OVCAR3 (cell line): ENCODE measurements around a stretch of chr1.

DNA sequence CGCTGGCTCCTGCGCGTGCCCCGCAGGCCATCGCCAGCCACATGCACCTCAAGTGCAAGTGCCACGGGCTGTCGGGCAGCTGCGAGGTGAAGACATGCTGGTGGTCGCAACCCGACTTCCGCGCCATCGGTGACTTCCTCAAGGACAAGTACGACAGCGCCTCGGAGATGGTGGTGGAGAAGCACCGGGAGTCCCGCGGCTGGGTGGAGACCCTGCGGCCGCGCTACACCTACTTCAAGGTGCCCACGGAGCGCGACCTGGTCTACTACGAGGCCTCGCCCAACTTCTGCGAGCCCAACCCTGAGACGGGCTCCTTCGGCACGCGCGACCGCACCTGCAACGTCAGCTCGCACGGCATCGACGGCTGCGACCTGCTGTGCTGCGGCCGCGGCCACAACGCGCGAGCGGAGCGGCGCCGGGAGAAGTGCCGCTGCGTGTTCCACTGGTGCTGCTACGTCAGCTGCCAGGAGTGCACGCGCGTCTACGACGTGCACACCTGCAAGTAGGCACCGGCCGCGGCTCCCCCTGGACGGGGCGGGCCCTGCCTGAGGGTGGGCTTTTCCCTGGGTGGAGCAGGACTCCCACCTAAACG is 23.5 kb upstream of the ARF1 start:
- RRBS, result 6% methylated on average over 8 of the region's 64 CpGs

DNA sequence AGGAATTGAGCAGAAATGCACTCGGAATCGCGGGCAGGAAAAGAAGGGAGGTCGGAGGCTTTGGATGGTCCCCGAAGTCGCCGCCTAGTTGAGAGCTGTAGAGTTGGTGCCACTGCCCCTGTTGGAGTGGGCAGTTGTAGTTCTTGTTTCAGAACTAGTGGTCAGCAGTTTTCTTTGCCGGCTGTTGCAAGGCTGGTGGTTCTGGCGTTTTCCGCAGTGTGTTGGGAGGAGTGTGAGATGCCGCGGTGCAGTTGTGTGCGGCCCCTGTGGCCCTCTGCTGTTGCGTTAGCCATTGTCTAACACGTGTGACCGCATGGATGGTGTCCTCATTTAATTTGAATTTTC is 1.3 kb downstream of the ARF1 start:
- RRBS, result no CpG with 5 or more reads among the region's 16 CpGs

- RRBS, result no CpG with 5 or more reads among the region's 21 CpGs
Observed at GRCh38 chr1:228097828-228098341, 5.2 kb downstream of the C1orf35 start.

- RRBS, result no CpG with 5 or more reads among the region's 7 CpGs
Observed at GRCh38 chr1:228105285-228105806, 2.2 kb upstream of the C1orf35 start.

GRCh38 chr1:228140909-228141543 is 947 bp downstream of the GUK1 start:
- RRBS, result 28% methylated on average over 9 of the region's 23 CpGs

GRCh38 chr1:228147132-228147844 is 2.4 kb upstream of the GJC2 start:
- RRBS, result no CpG with 5 or more reads among the region's 22 CpGs

- RRBS, result no CpG with 5 or more reads among the region's 6 CpGs
Observed at GRCh38 chr1:228197271-228198173, 10.3 kb upstream of the OBSCN start.

DNA sequence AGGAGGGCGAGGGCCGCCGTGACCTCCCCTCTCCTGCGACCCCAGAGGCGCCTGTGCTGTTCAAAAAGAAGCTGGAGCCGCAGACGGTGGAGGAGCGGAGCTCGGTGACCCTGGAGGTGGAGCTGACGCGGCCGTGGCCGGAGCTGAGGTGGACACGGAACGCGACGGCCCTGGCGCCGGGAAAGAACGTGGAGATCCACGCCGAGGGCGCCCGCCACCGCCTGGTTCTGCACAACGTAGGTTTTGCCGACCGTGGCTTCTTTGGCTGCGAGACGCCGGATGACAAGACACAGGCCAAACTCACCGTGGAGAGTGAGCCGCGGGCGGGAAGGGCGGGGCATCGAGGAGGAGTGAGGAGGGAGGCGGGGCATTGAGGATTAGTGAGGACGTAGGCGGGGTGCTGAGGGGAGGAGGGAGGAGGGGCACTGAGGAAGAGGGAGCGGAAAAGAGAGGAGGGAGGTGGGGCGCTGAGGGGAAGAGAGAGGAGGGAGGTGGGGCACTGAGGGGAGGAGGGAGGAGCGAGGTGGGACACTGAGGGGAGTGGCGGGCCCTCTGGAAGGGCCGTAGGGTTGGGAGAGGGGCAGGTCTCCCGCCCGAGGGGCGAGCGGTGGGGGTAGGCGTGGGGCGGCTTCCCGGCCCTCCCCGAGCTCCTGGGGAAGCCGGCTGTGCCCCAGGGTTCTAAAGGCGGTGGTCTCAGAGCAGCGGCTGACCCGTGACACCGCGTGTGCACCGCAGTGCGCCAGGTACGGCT is 68.0 kb downstream of the OBSCN start:
- RRBS, result 59% methylated on average over 16 of the region's 62 CpGs

GRCh38 chr1:228291823-228292302 is 84.0 kb downstream of the OBSCN start:
- RRBS, result 98% methylated on average over 1 of the region's 10 CpGs

- RRBS, result no CpG with 5 or more reads among the region's 19 CpGs
Observed at GRCh38 chr1:228400725-228401467, 5.7 kb downstream of the TRIM11 start.

GRCh38 chr1:228472620-228473140 is 14.5 kb upstream of the RNF187 start:
- RRBS, result no CpG with 5 or more reads among the region's 8 CpGs

DNA sequence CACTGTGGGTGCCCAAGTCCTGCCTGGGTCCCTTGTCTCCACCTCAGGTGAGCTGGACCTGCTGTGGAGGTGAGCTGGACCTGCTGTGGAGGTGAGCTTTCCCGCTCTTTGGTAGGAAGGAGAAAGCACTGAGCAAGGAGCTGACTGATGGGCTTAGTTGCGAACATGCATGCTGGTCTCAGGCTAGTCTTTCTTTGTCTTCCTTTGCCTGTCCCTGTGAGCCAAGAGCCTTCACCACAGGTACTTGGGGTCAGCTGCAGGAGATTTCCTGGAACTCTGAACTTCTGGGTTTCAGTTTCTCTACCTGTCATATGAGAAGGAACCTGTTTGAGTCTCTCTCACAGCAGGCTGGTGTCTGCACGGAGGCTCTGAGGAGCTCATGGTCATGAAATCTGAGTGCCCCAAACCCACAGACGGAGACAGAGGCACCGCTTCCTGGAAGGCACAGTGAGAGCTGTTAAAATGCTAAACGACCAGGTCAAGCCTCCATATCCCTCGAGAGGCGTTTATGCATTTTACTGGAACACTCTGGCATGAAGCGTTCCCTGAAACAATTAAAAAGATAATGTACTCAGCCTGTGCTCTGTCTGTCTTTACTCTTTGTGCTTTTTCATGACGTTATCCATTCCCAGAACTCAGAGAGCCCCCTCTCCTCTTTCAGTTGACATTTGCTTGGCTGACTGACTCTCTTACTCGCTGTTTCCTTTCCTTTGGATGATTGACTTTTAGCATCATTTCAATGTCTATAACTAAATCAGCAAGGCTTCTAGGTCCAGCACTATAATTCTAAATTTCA is 69.6 kb downstream of the RHOU start:
- RRBS, result no CpG with 5 or more reads among the region's 11 CpGs

GRCh38 chr1:228810055-228810774 is 74.9 kb downstream of the RHOU start:
- RRBS, result no CpG with 5 or more reads among the region's 5 CpGs

DNA sequence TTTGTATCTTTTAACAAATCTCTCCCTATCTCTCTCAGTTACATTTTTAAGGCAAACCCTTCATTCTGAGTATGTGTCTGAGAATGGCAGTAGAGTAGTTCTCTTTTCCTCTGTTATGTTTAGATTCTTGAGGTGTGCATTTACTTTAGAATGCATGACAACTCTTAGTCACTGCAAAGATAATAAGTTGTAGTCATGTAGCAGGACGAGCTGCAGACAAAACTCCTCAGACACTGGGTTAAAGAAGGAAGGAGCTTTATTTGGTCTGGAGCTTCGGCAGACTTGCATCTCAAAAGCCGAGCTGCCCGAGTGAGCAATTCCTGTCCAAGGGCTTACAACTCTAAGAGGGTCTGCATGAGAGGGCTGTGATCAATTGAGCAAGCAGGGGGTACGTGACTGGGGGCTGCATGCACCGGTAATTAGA is 114.8 kb downstream of the RHOU start:
- RRBS, result no CpG with 5 or more reads among the region's 6 CpGs

- RRBS, result no CpG with 5 or more reads among the region's 2 CpGs
Observed at GRCh38 chr1:228935191-228935533, 199.9 kb downstream of the RHOU start.

DNA sequence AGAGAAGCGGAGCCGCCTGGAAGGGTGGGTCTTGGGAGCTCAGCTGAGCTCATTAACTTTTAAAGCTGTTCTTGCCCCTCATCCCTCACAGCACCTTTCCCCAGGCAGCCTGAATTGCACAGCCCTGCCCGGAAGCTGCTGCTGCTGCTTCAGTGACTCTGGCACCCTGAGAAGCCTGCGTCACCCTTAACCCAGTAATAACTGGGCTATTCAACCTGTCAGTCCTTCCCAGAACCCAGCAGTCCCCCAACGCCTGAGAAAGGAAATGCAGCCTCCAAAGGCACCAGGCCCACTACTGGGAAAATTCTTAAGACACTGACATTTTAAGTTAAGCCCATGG is 162.0 kb upstream of the RAB4A start:
- RRBS, result no CpG with 5 or more reads among the region's 5 CpGs

DNA sequence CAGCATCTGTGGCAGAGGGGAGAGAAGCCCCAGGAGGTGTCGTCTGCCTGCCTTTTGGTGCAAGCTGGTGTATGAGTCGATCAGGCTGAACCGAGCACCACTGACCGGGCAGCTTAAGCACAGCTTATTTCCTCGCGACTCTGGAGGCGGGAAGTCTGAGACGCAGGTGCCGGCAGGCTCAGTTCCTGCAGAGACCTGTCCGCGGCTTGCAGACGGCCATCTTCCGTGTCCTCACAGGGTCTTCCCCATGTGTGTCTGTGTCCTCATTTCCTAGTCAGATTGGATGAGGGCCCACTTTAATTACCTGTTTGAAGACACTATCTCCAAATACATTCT is 123.7 kb upstream of the RAB4A start:
- RRBS, result 96% methylated on average over 6 of the region's 13 CpGs

DNA sequence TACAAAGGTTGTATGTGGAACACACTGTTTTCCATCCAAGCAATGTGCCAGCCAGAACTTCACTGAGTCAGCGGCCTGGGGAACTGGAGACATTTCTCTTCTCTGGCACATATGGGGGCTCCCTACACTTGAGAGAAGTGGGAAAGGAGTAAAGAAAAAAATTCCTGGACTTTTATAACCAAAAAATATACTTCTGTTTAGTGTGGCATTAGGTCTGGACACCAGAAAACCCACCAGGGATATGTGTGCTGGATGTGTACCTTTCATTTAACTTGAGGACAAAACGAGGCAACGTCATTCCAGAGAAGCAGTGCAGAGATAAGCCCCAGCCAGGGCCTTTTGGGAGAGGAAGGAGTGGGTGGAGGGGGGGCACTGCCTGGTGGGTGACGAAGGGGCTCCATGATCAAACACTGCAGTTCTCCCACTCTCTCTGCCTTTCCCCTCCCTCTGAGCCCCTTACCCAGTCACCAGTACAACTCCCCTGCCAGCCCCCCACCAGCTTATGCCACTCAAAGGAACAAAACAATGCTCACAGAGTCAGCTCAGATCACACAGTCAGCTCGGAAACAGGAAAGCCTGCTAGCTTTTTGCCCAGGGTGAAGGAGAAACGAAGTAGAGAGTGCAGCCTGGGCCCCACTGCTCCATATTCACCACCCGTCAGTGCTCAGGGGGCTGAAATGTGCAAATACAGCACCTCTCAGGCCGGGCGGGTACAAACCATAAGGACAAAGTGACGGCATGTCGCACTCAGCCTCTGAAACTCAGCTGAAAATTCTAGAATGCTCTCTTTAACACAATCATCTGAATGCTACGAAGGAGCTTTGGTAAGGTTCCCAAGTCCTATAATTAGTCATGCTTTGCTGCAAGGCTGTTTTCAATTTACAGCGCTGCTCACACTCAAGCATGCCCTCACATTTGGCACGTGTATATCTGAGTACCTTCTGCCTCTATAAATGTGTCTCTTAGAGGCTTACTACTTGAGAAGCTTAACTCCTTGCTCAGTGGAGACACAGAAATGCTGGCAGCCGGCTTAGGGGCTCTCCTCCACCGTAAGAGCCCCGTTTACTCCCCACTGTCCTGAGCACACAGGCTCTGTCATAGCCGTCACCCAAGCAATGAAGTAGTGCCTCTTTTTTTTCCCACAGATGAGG is 65.9 kb upstream of the RAB4A start:
- RRBS, result no CpG with 5 or more reads among the region's 18 CpGs

DNA sequence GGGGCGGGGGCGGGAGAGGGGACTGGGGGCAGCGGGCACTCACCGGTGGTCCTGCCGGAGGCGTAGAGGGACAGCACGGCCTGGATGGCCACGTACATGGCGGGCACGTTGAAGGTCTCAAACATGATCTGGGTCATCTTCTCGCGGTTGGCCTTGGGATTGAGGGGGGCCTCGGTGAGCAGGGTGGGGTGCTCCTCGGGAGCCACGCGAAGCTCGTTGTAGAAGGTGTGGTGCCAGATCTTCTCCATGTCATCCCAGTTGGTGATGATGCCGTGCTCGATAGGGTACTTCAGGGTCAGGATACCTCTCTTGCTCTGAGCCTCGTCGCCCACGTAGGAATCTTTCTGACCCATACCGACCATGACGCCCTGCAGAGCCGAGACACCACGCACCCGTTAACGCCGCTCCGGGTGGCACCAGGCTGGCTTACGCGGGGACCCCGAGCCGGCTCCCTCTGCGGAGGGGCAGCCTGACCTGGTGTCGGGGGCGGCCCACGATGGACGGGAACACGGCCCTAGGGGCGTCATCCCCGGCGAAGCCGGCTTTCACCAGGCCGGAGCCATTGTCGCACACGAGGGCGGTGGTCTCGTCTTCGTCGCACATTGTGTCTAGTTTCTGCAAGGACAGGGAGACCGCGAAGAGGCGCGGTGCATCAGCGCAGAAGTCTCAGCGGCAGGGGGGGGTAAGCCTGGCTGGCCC is 1.2 kb downstream of the ACTA1 start:
- RRBS, result 89% methylated on average over 5 of the region's 57 CpGs

DNA sequence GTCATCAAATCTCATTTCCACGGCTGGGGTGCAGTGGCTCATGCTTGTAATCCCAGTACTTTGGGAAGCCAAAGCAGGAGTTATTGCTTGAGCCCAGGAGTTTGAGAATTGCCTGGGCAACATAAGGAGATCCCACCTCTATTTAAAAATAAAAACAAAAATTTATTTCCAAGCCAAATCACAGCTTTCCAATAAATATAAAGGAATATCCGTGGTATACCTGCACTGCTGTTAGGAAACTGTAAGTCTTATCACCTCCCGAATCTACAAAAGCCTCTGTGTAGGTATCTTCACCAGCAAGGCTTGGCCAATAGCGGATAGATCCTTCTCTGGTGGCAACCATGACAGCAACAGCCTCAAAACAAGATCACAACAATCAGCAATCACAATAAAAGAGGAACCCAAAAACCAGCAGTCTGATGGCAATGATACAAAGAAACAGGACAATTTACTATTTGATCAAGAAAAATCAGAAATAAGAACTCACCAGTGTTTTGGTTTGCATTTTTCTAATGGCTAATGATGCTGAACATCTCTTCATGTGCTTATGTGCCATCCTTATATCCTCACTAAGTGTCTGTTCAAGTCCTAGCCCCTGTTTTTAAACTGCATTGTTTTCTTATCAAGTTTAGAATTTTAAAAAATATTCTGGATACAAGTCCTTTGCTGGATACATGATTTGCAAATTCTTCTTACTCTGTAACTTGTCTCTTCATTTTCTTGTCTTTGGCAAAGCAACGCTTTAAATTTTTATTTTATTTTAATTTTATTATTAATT is 8.5 kb downstream of the NUP133 start:
- RRBS, result no CpG with 5 or more reads among the region's 5 CpGs